LHCN-M2 (cell line): ENCODE measurements around a stretch of chr10.

DNA sequence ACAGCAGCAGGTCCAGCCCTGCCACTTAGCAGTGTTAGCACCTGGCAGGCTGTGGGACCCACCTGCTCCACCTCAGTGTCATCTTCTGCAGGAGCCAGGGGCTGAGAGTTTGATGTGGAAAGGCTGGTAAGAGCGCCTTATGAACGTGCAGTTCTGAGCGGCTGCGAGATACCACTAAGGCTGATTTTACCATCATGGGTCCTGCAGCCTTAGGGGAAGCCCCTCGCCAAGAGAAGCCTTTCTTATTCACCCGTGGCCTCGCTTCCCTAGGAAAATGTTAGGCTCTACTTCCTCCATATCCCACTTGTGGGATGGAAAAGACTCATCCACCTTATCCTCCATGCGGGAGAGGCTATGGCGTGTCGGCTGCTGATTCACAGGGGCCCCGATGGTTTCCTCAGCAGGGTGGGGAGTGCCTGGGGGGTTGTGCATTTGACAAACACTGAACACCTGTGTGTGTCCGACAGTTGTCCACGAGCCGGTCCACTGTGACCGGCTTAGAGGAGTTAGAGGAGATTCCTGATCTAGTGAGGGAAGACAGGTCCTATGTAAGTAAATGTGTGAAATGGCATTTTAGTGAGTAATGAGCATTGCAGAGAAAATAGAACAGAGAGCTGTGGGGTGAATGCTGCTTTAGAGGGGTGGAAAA, 21.3 kb downstream of the FBH1 start:
- RAMPAGE, long total RNA: no peak

DNA sequence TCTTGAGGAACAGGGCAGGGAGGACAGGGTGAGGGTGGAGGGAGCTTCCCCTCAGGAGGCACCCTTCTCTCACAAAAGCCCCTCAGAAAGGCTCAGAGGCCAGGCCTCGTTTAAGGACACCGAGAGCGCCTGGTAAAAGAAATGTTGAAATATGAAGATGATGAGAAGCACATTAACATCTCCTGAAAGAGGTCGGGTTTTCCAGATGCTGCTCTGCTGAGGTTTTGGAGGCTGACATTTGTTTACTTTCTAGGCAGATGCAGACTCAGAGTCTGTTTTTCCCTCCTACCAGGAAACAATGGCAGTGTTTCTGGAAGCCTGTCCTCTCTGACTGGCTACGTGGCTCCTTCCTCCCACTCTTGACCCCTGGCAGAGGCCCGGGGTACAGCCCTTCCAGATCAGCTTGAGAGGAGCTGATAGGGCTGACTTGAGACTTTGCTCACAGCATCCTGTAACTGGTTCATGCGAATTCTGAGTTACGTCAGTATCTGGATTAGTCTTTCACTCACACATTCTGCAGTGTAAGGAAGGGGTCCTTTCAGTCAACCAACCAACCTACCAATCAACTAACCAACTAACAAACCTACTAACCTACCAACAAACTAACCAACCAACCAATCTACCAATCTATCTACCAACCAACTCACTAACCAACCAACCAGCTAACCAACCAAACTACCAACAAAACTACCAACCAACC, 41.1 kb upstream of the IL15RA start:
- RAMPAGE, long total RNA: no peak

DNA sequence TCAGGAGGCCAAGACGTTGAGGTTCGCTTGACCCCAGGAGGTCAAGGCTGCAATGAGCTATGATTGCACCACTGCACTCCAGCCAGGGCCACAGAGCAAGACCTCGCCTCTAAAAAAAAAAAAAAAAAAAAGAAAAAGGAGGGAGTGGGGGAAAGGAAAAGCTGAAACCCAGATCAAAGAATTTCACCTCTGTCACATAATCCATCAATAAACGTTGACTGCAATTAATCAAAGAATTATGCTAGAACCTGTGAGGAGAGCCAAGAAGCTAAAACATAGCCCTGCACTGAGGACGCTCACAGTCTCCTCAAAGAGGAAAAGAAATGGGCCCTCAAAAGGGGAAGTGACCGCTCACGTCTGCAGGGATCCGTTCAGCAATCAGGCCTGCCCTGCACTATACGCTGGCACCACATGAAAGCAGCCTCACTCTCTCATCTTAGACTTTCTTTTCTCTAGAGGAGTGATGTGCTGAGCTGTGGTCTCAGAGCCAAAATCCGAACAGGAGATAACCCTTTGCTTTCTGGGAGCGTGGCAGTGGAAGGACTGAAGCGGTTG, 6.1 kb upstream of the IL2RA start:
- RAMPAGE, long total RNA: no peak

DNA sequence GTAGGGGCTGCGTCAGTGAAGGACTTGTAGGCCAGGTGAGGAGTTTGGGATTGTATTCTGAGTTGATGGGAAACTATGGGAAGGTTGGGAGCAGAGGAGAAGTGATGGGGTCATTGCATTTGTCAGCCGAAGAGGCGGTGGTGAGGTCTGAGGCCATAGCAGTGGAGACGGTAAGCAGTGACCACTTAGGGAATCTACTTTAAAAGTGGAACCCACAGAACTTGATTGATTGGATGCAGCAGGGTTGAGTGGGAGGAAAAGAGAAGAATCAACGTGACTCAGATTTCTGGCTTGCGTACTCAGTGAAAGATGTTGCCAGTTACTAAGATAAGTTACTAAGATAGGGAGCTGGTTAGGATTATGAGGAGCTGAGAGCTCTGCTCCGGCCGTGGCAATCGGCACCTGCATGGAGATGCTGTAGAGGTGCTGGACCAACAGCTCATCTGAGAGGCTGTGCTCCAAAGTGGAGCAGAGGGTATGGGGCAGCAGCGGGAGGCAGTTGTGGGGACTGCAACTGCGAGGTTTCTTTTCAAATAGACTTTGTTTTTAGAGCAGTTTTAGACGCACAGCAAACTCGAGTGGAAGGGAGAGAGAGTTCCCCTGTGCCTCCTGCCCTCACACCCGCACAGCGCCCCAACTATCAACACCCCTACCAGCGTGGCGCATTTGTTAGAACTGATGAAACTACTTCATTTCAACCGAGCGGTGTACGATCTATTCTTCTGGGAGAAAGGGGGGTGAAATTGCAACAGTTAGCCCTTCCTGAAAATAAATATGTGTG, 12.8 kb upstream of the IL2RA start:
- RAMPAGE, long total RNA: no peak

DNA sequence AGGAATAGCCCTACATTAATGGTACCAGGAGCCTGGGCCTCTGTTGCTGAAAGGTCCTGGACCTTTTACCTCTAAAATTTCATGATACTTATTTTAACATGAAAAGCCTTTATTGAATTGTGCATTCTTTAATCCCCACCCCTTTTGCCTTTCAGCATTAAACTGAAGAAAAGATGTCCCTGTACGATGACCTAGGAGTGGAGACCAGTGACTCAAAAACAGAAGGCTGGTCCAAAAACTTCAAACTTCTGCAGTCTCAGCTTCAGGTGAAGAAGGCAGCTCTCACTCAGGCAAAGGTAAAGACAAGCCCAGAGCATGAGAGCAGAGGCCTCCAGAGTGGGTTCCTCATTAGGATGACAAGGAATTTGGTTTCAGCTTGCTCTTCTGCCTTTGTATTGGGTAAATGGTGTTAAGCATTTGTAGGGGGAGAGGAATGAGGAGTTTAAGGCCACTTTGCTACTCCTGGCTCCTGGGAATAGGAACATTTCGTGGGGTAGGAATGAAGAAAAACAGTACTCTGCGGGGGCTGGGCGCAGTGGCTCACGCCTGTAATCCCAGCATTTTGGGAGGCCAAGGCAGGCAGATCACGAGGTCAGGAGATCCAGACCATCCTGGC, 8.2 kb downstream of the RBM17 start:
- RAMPAGE, long total RNA: no peak

- RAMPAGE, long total RNA: no peak
Measured at GRCh38 chr10:6112181-6112542, 23.3 kb downstream of the RBM17 start.

- RAMPAGE, long total RNA: no peak
Measured at GRCh38 chr10:6120040-6120530, 31.3 kb downstream of the RBM17 start.

DNA sequence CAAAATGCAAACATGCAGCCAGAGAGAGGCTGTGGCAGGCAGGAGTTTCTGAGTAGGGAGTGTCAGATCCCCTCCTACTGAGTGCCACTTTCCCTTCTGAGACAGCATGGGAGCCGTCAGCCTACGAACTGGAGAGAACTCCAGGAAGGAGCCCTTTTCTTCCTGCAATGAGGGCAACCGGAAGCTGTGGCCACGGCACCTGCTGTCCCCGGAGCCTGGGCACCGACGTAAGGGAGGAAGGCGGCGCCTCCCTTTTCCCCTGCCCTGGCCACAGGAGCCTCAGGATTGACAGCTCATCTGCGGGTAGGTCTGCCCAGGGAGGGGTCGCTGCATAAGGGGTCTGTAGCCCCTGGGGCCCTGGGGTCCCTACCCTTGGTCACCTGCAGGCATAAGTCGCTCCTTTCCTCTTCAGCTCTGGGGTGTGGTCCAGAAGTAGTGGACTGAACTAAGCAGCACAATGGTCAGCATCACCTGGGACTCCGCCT, 51.7 kb downstream of the RBM17 start:
- RAMPAGE, long total RNA: no peak

GRCh38 chr10:6163496-6163734, 39.3 kb upstream of the PFKFB3 start:
- RAMPAGE, long total RNA: no peak

GRCh38 chr10:6176625-6177386, 25.9 kb upstream of the PFKFB3 start:
- RAMPAGE, long total RNA: no peak

DNA sequence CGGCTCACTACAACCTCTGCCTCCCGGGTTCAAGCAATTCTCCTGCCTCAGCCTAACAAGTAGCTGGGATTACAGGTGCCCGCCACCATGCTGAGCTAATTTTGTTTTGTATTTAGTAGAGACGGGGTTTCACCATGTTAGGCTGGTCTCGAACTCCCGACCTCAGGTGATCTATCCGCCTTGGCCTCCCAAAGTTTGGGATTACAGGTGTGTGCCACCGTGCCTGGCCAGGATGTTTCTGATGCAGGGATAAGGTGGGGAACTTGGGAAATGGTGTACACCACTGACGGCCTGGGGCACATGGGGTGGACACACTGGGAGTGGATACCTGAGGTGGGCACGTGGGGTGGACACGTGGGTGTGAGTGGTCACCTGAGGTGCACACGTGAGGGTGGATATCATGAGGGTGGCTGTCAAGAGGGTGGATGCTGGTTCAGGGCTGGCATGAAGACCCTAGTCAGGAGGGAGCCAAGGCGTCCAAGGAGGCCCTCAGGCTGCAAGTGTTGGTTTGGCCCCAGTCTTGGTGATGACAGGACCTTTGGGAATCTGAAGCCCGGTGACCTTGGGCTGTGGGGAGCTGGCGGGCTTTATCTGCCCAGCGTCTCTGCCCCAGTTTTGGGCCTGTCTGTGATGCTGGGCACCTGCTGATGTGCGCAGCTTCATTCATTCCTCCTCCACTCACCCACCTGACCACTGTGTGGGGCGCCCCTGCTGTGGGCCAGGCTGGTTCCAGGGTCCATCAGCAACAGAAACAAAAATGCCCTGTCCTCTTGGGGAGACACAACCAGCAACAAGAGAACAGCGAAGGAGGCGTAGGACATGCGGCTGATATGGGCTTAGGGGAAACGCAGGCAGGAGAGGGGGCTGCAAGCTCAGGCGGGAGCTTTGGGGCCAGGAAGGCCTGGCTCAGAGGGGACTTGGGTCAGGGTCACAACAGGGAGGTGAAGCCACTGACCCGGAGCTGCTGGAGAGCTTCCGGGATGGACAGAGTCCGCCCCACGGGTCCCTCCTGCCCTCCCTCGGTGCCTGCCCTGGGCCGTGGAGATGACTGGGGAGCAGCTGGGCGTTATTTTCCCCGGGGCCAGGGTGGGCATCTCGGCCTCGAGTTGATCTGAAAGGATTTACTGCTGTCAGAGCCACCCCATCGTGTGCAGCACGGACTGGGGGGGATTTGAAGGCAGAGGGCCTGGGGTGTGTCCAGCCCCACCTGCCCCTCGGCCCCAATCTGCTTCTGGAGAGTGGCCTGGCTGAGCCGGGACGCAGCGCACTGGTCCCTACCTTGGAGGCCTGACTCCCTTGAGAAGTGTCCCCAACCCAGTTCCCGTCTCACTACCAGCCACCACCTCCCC, 24.7 kb upstream of the PFKFB3 start:
- RAMPAGE, long total RNA: no peak

DNA sequence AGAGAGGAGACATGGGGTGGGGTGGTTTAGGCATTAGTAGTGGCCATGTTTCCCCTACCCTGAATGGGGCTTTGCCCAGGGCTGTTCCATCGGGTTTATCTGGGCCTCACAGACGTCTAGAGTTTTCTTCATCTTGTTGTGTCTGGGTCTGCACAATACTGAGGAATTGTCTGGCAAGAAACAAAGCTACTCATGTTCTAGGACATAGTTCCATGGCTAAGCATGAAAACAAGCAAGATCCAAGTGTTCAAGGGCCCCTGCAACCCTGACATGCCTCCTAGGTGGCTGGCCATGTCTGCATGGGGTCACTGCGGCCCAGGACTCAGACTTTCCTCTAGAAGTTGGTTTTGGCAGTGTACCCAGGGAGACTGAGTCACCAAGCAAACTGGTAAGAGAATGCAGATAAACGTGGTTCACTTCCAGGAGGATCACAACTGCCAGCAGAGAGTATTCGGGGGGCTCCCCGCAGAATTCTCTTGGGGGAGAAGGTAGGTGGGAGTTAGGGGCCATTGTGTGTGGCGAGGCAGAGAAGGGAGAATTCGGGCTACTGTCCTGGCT, 7.4 kb upstream of the PFKFB3 start:
- RAMPAGE, long total RNA: no peak

DNA sequence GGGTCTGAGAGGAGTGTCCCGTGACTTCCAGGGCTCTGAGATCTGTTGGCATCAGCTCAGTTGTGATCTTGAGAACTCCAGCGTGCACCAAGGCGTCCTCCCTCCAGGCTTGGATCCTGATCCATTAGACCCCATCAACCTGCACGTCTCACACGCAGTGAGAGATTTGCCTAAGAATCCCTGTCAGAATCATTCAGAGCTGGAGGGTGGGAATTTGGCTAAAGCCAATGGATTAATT, 2.1 kb downstream of the PFKFB3 start:
- RAMPAGE, long total RNA: no peak

DNA sequence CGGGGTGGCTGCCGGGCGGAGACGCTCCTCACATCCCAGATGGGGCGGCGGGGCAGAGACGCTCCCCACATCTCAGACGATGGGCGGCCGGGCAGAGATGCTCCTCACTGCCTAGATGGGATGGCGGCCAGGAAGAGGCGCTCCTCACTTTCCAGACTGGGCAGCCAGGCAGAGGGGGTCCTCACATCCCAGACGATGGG, 3.8 kb downstream of the PFKFB3 start:
- RAMPAGE, long total RNA: no peak

DNA sequence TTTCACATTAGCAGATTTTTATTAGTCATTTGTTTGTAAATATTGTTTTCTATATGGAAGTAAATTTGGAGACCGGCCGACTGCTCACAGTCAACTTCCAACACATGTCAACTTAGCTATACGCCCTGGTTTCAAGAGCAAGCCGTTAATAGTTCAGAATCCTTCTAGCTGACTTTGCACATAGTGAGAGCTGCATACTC, 109.8 kb downstream of the PFKFB3 start:
- RAMPAGE, long total RNA: no peak

DNA sequence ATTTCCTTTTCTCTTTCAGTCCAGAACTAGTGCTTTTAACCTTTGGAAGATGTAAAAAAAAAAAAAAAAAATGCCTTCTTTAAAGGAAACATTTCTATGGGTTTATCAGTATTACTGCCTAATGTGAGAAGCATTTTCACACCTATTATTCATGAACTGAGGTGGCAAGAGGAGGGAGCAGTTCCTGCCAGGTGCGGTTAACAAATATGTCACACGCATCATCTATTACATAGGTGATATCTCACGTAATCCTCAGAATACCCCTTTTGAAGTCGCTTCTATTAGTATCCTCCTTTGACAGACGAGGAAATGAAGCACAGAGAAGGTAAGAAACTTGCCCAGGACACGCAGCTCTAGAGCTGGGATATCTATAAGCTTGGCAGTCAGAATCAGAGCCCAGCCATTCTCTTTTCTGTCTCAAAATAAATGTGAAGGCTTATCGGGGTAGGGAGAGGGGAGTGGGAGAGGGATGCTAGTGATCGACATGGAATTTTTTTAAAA, 87.8 kb downstream of the PRKCQ start:
- RAMPAGE, long total RNA: no peak

GRCh38 chr10:6579125-6579811, 808 bp downstream of the PRKCQ start:
- RAMPAGE, long total RNA: no peak

- RAMPAGE, long total RNA: no peak
Measured at GRCh38 chr10:6716584-6717058, 136.5 kb upstream of the PRKCQ start.

DNA sequence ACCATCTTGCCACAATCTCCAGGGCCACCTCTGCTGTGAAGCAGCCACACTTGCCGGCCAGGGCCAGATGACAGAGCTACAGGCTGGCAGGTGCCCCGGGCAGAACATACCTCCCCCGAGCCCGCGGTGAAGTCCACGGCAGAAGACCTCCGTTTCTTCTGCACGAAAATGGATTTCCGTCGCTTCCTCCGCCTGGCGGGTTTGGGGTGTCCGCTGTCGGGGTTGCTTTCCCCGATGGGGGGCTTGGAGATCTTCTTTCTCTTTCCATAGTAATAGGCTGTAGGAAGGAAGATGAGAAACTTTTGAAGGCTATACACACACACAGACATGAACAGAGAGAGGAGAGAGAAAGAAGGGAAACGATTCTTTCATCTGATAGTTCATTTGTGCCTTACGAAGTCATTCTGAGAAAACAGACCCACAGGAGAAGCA, 238.4 kb downstream of the SFMBT2 start:
- RAMPAGE, long total RNA: no peak

GRCh38 chr10:7258878-7259375, 151.9 kb downstream of the SFMBT2 start:
- RAMPAGE, long total RNA: no peak